HepG2 (cell line): ENCODE results near the genes AKR1B15 and CALD1.

DNA sequence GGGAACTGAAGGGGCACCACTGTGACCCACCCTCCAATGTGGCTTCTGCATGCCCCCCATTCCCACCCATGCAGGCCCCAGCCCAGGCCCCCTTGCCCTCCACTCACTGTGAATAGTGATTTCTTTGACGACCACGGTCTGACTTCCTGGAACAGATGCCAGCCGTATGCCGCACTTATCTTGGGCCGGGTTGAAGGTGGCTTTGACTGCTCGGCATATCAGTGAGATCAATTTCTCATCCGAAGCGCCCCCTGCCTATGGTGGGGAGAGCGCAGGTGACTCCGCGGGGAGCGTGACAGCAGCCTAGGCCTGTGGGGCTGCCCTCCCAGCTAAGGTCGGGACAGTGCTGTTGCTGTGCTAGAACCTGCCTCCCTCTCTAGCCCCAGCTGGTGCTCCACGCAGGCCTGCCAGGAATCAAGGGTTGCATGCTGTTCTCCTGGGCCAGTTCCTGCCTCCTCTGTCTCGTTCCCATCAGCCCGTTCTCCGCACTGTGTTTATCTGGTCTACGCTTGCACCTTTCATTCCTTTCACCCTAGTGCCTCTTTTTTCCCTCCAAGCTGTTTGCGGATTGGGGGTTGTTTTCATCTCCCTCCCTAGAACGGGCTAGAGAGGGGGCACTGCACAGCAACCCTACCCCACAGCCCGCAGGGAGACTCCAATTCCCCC is 49.8 kb downstream of the PODXL start:
- RRBS, 2 experiments = no CpG with 5 or more reads among the region's 21 CpGs
CAGE:
- cytosol, long polyA minus RNA = no peak
- cytosol, long polyA plus RNA = no peak
- long polyA plus RNA = no peak
- nucleus, long polyA minus RNA = no peak
- nucleus, long polyA plus RNA = no peak

GRCh38 chr7:131557786-131558394 is 1.5 kb upstream of the PODXL start:
- RRBS, 2 experiments = 10 to 22% methylated on average over 7 to 10 of the region's 31 CpGs
CAGE:
- cytosol, long polyA minus RNA = no peak
- cytosol, long polyA plus RNA = no peak
- long polyA plus RNA = no peak
- nucleus, long polyA minus RNA = no peak
- nucleus, long polyA plus RNA = no peak

DNA sequence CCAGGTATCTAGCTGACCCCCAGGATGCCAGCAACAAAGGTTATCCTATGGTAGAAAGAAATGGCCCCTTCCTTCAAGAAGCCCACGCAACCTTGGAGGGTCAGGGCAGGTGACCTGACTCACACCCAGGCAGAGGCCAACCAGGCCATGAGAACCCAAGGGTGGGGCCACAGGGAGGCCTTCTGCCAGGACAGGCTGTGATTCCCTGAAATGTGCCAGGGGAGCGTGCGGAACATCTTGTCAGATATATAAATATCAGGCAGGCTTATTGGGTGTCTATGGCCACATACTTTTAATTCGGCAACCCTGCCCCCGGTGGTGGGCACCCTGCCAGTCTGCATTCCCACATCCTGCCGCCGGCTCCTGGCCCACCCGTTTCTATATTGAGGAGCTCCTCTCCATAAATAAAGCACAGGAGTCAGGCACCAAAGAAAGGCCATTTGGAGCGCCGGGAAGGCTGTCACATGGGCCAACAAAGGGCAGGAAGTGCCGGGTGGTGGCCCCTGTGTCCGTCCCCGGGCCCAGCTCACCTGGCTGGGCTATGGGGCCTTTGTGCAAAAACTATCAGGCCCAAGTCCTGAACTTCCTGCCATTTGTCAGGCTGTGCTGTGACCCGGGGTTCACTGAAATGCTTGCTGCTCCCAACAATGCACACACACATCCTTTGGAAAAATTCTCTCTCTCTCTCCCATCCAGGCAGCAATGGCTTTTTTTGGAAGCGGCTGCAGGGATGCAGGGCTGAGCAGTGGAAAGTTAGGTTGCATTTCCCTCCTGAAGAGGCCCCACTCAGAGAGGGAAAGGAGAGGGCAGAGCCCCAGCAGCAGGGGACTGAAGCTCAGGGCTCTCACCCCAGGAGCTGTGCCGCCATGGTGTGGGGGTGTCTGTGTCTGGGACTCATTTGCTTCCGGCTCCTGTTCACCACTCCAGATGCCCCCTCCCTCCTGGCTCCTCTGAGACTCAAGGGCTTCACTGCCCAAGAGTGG is 25.0 kb upstream of the PODXL start:
- RRBS, 2 experiments = 38 to 49% methylated on average over 7 to 8 of the region's 17 CpGs
CAGE:
- cytosol, long polyA minus RNA = no peak
- cytosol, long polyA plus RNA = no peak
- long polyA plus RNA = no peak
- nucleus, long polyA minus RNA = no peak
- nucleus, long polyA plus RNA = no peak

DNA sequence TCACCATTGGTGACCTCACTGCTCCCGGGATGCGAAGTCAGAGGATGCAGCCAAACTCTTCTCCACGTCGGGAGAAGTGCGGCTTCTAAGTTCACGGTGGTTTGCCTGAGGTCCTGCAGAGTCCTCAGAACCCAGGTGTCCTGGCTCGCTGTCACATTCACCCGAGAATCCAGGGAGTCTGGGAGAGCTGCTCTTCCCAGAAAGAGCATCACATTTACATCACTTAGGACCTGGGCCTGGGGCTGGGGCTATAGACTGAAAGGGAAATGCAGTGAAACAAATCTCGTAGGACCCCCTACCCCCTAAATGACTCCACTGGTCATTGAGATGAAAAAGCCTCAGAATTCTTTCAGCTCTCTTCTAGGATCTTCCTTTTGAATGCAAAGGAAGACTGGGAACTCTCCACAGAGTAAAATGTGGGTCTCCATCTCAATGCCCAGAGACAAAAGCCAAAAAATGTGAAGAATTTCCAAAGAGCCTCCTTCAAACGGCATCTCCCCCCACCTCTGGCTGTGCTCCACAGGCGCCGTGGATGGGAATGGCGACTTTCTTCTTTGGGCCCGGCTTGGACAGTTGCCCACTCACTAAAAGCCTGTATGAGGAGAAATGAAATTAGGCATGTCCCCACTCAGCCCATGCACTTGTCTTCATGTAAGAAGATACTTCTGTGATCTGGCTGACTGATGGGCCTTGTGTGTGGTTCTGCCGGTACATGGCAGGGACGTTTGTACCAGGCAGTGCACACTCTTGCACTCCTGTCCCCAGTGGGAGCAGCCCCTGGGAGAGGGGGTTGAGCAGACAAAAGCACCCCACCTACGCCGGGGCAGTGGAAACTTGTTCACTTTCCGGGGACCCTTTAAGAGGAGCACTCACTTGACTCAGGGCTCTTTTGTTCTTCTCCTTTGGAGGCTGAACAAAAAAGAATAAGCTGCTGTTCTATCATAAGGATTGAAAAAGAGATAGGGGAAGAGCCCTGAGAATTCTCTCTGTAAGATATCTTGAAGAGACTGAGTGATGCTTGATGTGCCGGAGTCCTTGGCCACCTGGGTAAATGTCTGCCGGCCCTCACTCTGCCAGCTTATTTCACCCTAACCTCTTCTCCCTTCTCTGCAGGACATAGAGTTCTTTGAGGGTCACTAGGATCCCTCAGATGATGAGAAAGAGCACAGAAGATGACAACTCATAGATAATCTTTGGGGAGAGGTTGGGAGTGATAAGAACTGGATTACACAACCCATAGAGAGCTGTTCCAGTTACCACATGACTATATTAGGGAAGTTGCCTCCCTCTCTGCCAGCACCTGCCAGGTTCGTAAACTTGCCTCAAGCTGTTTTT is 49.2 kb upstream of the PODXL start:
- RRBS, 2 experiments = 50% methylated on average over 2 of the region's 22 CpGs; no CpG with 5 or more reads in 1 of the 2 experiments
CAGE:
- cytosol, long polyA minus RNA = no peak
- cytosol, long polyA plus RNA = no peak
- long polyA plus RNA = no peak
- nucleus, long polyA minus RNA = no peak
- nucleus, long polyA plus RNA = no peak

DNA sequence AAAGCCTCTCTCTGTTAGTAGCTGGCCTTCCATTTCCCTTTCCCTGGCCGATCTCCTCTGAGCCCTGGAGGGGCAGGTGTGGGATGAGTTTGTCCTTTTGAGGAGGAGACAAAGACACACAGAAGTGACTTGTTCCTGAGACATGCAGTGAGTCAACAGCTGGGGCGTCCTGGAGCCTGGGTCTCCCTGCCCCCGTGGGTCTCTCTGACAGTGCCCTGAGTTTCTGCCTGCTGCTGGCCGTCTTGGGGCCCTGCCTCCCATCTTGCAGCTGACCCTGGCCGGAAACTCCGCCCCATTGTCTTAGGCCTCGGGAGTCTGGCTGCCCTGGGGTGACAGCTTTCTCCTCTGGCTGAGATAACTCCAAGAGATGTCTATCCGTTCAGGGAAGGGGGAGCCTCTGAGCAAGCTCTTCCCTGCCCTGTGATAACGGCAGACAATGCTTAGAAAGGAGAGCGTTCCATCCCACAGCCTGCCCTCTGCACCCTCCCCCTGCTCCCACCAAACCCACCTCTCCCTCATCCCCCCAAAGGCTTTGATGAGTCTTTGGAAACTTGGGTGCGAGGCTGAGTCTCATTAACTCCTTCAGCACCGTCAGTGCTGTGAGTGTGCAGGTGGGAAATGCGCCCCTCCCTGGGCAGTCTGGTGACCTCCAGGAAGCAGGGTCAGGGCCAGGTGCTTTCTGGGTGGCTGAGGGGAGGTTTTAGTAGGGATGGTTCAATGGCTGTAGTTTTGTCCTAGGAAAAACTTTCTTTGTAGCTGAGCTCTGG is 69.5 kb upstream of the PODXL start:
- RRBS, 2 experiments = no CpG with 5 or more reads among the region's 13 CpGs
CAGE:
- cytosol, long polyA minus RNA = no peak
- cytosol, long polyA plus RNA = no peak
- long polyA plus RNA = no peak
- nucleus, long polyA minus RNA = no peak
- nucleus, long polyA plus RNA = no peak

- RRBS, 2 experiments = no CpG with 5 or more reads among the region's 17 CpGs
CAGE:
- cytosol, long polyA minus RNA = no peak
- cytosol, long polyA plus RNA = no peak
- long polyA plus RNA = no peak
- nucleus, long polyA minus RNA = no peak
- nucleus, long polyA plus RNA = no peak
Measured at GRCh38 chr7:132145051-132145945, 431.0 kb downstream of the PLXNA4 start.

DNA sequence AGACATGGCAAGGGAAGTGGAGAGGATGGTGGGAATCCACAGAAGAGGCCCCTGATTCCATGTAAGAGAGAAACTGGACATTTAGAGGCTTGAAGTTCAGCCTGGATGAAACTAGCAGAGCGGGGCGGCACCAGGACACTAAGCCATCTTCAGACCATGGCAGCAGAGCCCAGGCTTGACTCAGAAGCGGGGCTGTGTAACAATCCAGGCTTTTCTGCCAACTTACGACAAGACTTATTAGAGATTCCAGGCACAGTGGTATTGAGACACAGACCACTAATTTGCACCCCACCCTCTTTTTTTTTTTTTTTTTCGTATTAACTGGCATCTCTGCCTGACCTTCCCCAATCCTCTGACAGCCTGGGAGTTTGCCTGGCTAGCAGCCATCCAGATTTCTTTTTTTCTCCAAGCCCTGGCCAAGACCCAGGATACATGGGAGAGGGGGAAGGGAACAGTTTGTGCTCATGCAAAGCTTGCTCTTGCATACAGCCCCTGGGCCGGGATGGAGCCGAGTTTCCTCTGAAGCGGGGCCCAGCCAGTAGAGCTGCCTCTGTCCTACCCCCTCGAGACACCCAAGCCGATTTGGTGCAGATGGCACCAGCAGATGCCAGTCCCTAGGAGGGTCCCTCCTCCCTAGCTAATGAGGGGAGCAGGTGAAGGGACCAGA is 182.4 kb downstream of the PLXNA4 start:
- RRBS, 2 experiments = no CpG with 5 or more reads among the region's 10 CpGs
CAGE:
- cytosol, long polyA minus RNA = no peak
- cytosol, long polyA plus RNA = no peak
- long polyA plus RNA = no peak
- nucleus, long polyA minus RNA = no peak
- nucleus, long polyA plus RNA = no peak

GRCh38 chr7:132577203-132577793 is 1.0 kb upstream of the PLXNA4 start:
- RRBS, 2 experiments = 4 to 5% methylated on average over 14 to 21 of the region's 61 CpGs
CAGE:
- cytosol, long polyA minus RNA = no peak
- cytosol, long polyA plus RNA = no peak
- long polyA plus RNA = no peak
- nucleus, long polyA minus RNA = no peak
- nucleus, long polyA plus RNA = no peak

- RRBS, 2 experiments = no CpG with 5 or more reads among the region's 9 CpGs
CAGE:
- cytosol, long polyA minus RNA = no peak
- cytosol, long polyA plus RNA = no peak
- long polyA plus RNA = no peak
- nucleus, long polyA minus RNA = no peak
- nucleus, long polyA plus RNA = no peak
Measured at GRCh38 chr7:132734069-132734325, 157.7 kb upstream of the PLXNA4 start.

DNA sequence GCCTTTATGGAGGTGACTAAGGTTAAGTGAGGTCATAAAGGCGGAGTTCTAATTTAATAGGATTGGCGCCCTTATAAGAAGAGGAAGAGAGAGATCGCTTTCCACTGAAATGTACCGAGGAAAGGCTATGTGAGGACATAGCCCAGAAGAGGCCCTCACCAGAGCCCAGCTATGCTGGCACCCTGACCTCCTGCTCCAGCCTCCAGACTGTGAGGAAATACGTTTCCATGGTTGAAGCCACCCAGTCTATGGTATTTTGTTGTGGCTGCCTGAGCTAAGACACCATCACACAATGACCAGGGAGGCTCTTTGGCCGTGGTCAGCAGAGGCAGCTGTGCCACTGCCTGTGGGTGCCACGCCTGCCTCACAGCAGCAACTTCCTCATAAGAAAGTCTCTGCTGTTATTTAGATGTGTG is 182.6 kb upstream of the PLXNA4 start:
- RRBS, 2 experiments = no CpG with 5 or more reads among the region's 7 CpGs
CAGE:
- cytosol, long polyA minus RNA = no peak
- cytosol, long polyA plus RNA = no peak
- long polyA plus RNA = no peak
- nucleus, long polyA minus RNA = no peak
- nucleus, long polyA plus RNA = no peak

GRCh38 chr7:132865233-132865831 is 216.6 kb downstream of the CHCHD3 start:
- RRBS, 2 experiments = no CpG with 5 or more reads among the region's 7 CpGs
CAGE:
- cytosol, long polyA minus RNA = no peak
- cytosol, long polyA plus RNA = no peak
- long polyA plus RNA = no peak
- nucleus, long polyA minus RNA = no peak
- nucleus, long polyA plus RNA = no peak

DNA sequence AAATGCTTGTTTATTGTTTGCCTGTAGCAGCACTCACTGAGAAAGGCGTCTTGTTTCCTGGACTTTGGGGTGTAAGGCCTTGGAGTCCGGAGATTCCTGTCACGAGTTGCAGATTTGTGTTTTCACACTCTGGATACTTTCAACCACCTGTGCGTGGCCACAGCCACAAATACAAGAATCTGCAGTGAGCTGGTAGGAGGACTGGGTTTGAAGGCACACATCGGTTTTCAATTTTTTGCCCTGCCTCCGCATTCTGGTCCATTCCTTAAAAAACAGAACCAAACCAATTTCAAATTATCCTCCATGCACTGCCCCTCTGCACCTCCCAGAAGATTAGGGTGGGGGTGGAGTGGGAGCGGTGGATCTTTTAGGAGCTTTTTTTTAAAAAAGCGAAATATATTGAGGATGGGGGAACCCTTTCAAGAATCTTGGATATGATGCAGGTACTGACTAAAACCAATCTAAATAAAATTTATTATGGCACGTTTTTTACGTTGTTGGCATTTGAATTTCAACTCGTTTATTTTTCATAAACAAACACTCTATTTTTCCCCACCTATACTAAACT is 719 bp downstream of the EXOC4 start:
- RRBS, 2 experiments = no CpG with 5 or more reads among the region's 11 CpGs
CAGE:
- cytosol, long polyA minus RNA = no peak
- cytosol, long polyA plus RNA = no peak
- long polyA plus RNA = no peak
- nucleus, long polyA minus RNA = no peak
- nucleus, long polyA plus RNA = no peak

DNA sequence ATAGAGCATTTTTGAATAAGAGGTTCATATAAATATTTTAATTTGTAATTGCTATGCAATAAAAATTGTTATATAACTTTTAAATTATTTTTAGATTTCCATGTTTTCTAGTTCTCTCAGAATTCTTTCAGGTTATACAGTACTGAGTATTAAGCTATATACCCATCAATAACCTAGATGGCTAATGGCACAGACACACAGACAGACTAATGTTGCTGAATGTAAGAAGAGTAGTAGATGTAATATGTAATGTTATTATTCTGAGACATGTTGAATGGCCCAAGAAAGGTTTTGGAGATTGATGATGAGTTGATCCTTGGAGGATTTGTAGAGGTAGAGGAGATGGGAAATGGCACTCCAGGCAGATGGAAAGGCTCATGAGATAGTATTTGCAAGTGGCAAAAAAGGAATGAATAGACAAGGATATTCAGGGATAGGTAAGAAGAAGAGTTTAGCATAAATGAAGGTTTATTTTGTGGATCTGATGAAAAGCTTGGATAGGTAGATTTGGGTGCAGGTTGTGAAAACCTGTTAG is 128.3 kb downstream of the EXOC4 start:
CAGE:
- cytosol, long polyA minus RNA = no peak
- cytosol, long polyA plus RNA = no peak
- long polyA plus RNA = no peak
- nucleus, long polyA minus RNA = no peak
- nucleus, long polyA plus RNA = no peak

DNA sequence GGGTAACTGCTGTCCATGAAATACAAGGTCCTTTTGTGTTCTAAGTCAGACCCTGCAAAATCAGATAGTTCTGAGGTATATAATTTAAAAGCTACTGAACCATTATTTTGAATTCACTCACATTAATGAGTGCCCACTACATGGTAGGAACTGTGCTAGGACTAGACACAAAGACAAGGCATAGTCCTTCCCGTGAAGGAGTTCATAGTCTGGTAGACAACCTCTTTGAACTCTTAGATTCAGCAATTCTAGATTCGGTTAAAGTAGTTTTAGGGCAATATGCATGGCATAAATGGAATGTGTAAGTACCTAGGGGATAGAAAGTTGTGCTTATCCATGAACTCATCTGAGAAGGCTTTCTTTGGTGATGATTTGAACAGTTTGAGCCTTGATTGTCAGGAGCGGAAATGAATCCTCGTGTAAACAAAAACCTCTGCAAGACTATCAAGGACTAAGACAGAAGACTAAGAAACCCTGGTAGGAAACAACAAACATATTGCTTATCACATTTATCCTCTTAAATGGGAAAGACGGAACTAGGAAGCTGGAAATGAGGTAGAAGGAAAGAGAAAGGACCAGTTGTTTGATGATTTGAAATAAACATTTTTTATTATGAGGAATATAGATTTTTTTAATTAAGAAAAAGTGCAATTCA is 359.3 kb upstream of the LRGUK start:
- RRBS, 2 experiments = no CpG with 5 or more reads among the region's 5 CpGs
CAGE:
- cytosol, long polyA minus RNA = no peak
- cytosol, long polyA plus RNA = no peak
- long polyA plus RNA = no peak
- nucleus, long polyA minus RNA = no peak
- nucleus, long polyA plus RNA = no peak

DNA sequence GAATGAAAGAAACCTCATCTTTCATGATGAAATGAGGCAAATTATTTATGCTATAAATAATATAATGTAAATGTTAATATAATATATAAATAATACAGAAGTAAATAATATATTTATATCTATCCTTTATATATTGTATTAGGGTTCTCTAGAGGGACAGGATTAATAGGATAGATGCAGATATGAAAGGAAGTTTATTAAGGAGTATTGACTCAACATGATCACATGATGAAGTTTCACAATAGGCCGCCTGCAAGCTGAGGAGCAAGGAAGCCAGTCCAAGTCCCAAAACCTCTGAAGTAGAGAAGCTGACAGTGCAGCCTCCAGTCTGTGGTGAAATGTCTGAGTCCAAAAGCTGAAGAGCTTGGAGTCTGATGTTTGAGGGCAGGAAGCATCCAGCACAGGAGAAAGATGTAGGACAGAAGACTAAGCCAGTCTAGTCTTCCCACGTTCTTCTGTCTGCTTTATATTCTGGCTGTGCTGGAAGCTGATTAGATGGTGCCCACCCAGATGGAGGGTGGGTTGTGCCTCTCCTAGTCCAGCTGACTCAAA is 24.9 kb upstream of the AKR1B10 start:
- RRBS, 2 experiments = no CpG with 5 or more reads among the region's 2 CpGs
CAGE:
- cytosol, long polyA minus RNA = no peak
- cytosol, long polyA plus RNA = no peak
- long polyA plus RNA = no peak
- nucleus, long polyA minus RNA = no peak
- nucleus, long polyA plus RNA = no peak

GRCh38 chr7:134515824-134516284 is 11.5 kb upstream of the AKR1B10 start:
- RRBS, 2 experiments = no CpG with 5 or more reads among the region's 3 CpGs
CAGE:
- cytosol, long polyA minus RNA = no peak
- cytosol, long polyA plus RNA = no peak
- long polyA plus RNA = no peak
- nucleus, long polyA minus RNA = no peak
- nucleus, long polyA plus RNA = no peak

GRCh38 chr7:134547351-134548020 is 1.4 kb upstream of the AKR1B15 start:
- RRBS, 2 experiments = no CpG with 5 or more reads among the region's 16 CpGs
CAGE:
- cytosol, long polyA minus RNA = no peak
- cytosol, long polyA plus RNA = no peak
- long polyA plus RNA = no peak
- nucleus, long polyA minus RNA = no peak
- nucleus, long polyA plus RNA = no peak

DNA sequence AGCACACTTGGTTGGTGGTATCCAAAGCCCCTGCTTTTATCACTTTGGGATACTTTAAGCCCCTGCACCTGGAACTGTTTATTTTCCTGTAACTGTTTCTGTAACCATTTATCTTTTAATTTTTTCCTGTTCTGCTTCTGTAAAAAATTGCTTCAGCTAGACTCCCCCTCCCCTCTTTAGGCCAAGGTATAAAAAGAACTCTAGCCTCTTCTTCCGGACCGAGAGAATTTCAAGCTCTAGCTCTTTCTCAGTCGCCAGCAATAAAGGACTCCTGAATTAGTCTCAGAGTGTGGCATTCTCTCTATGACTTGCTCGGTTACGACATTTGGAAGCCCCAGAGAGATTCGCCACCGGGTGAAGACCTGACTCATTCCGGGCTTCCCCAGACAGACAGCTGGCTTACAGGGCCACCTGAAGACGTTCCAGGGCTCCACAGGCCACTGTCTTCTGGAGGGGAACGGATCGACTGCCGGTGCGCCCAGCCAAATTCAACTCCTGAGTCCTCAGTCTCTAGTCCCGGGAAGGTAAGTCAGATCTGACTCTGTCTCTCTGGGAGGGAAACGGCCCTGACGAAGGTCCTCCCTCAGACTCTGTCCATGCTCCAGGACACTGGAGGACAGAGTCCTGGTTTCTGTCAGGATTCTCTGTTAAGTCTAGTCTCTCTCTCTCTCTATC is at the start of gene AKR1B15:
AKR1B15 (plus strand) TSS at position 385 of the 675 bp plus-strand sequence.
- RRBS, 2 experiments = 0 to 17% methylated on average over 1 of the region's 16 CpGs
CAGE:
- cytosol, long polyA minus RNA = no peak
- cytosol, long polyA plus RNA = no peak
- long polyA plus RNA = no peak
- nucleus, long polyA minus RNA = no peak
- nucleus, long polyA plus RNA = no peak

DNA sequence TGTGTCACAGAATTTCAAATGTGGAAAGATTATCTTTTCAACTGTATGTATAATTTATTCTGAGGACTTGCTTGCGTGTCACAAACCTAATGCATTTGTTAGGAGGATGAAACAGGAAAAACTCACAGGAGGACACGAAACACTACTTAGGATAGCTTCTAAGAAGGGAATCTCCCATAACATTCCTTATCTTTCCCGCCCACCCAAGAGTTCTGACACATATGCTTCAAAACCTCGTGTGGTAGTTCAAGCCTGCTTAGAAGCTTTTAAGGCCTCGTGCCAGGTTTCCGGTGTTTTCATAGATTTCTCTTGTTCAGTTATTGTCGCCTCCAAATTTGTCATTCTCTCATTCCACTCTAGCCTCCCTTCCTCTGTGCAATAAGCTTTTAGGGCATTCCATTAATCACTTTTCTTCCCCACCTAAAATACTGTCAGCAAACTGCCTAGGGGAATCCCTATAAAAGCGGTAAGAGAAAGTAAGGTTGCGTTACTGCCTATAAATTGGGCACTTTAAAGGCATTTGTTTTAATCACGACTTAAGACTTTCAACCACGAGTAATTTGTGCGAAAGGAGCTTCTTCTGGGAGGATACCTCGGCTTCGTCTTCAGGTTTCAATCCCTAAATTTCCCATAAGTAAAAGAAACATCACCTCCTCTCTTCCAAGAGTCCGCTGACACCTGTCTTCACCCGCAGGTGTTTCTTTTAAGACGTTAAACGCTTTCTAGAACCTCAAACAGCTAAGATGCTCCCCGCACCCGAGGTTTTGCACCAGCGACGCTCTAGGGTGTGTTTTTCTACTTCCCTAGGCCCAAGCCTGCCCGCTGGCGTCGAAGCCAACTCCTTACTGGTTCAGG is 628 bp upstream of the BPGM start:
- RRBS, 2 experiments = no CpG with 5 or more reads among the region's 25 CpGs
CAGE:
- cytosol, long polyA minus RNA = no peak
- cytosol, long polyA plus RNA = no peak
- long polyA plus RNA = no peak
- nucleus, long polyA minus RNA = no peak
- nucleus, long polyA plus RNA = no peak

DNA sequence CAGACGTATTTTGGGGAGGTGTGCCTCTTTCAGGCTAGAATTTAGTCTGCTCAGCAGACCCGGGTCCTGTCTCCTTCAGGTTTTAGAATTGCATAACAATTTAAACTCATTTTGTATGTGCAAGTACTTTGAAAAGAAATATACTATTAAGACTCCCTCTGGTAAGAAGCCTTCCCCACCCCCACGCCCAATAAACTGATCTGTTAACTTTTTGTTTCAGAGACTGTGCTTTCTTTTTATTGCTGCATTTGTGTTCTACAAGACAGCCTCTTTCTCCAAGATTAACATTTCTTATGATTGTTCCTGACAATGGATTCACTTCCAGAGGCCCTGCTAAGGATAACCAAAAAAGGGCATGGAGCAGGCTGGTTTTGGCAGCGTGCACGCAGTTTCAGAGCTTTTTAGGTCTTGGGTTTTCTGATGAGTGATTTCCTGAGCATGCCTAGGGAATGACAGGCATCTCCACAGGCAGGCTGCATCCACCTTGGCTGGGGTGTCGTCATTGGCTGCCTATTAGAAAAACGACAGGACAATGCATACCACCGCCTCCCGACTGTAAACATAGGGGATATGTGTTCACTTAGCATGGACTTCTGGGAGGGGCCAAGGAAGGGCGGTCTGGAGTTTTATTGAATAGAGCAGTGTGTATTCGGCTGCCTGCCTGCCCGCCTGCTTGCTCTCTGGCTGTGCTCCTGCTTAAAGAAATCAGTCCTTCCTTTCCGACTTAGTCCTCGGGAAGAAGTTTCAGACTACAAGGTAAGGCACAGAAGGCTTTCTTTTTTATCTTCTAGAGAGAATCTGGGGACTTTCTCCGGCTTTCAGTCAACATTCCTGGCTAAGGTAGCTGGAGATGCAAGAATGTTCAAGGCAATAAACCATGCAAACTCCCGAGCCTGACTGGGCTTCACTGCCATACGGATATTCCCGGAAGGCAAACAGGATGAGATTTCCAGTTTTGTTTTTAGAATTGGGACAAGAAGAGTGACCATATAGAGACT is at the start of gene CALD1:
CALD1 (plus strand) TSS at position 641 of the 998 bp plus-strand sequence.
- RRBS, 2 experiments = 0 to 5% methylated on average over 2 to 3 of the region's 18 CpGs
CAGE:
- cytosol, long polyA minus RNA = no peak
- cytosol, long polyA plus RNA = no peak
- long polyA plus RNA = no peak
- nucleus, long polyA minus RNA = no peak
- nucleus, long polyA plus RNA = no peak